RPMI7951 (cell line): ENCODE measurements around a stretch of chr12.

- RAMPAGE, long total RNA, result no peak
These were observed 20.3 kb upstream of the ATP5MC2 start for GRCh38 chr12:53696083-53696739.

DNA sequence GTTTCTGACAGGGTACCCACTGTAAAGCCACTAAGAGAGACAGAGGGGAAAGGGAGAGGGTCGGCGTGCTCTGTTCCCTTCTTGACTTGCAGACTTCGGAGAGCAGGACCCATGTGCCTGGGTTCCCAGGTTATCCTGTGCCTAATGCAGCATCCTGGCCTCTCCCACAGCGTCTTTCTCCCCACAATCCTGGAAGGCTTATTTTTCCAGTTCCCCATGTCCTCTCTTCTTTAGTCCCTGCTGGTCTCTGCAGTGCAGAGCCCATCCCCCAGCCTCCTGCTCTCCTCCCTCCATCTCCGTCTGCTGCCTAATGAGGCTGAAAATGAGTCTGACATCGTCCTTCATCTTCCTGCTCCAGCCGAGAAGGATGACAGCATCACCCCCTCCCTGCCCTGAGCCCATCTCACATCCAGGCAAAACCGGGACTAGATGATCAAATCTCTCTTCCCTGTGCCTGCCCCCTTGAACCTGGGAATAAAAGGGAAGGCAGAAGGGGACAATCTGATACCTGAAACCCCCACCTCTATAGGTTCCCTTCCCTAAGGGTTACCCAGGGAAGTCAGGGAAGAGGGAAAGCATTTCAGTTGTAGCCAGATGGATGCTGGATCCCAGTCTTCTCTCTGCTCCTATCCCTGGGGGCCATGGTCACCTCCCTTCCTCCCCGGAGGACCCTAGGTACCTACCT, 15.0 kb downstream of the CALCOCO1 start:
- RAMPAGE, long total RNA, result no peak

DNA sequence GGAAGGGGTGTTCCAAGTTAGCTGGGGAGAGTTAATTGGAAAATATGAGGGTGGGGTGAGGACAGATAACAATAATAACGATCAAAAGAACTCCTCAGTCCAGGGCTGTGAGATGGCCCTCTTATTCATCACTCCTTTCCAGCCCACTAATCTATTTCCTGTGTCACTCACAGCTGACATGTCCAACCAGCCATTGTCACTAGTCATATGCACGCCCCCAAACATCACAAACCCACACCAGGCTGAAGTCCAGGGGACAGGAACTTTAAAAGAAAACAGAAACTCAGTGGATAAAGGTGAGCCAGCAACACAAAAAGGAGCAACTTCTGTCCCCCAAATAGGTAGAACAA, 923 bp downstream of the CALCOCO1 start:
- RAMPAGE, long total RNA, result no peak

GRCh38 chr12:53981625-53982110, 3.3 kb upstream of the HOXC10 start:
- RAMPAGE, long total RNA, result no peak

DNA sequence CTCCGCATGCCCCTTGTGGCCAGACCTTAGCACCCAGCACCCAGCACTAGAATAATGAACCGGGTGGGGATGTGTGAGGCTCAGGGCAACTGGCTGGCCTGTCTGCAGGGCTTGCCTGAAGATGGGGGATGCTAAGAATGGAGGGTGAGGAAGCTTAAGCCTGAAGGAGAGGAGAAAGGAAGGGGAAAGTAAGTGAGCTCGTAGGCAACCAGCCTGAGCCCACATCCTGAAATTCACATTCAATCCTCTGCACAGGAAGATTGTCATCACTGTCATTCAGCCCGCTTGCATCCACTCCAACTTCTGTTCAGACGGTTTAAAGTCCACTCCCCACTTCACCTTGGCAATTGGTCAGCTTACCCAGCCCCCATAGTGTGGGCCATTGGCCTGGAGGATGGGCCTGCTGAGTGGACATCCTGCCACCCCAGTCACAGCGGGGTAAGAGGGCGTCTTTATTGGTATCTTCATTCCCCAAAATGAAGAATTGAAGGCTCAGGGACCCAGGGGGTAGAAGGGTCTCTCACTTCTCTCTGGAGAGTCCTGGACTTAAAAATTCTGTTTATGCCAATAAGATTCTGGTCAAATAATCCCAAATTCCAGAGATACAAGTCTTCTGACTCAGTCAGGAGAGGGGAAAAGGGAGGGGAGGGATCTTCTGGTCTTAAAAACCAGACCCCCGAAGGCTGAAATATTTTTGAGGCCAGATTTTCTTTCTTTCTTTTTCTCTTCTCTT, 4.6 kb downstream of the HOXC8 start:
- RAMPAGE, long total RNA, result no peak

GRCh38 chr12:54014388-54015116, 5.8 kb downstream of the HOXC8 start:
- RAMPAGE, long total RNA, result no peak

DNA sequence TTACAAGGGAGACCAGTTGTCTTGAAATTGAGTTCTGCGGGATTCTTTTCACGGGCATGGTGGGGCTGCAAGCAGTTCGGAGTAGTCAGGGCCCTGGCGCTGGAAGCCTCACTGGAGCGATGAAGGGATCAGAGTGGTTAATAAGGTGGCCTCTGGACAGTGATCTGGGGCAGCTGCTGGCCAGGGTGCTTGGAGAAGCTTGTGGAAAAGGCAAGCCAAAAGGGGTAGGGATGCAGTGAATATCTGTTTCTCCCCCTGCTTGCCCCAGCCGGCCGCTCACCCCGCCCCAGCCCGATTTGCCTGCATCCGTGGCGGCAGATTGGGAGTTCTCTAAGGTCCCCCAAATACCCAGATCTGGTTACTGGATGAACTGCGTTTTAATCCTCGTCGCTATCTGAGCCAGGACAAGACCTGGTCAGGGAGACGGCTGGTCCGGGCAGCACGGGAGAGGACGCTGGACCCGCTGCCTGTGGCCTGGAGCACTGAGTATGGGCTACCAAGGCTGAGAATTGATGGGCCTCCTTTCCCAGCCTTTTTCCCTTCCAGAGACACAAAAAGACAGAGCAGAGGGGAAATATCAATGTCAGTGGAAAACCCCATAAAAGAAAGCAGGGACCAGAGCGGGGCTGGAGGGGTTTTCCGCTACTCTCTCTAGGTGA, 7.2 kb upstream of the HOXC6 start:
- RAMPAGE, long total RNA, result no peak

- RAMPAGE, long total RNA, result no peak
These were observed 5.5 kb upstream of the HOXC6 start for GRCh38 chr12:54022633-54023289.

- RAMPAGE, long total RNA, result no peak
These were observed 1.5 kb upstream of the HOXC4 start for GRCh38 chr12:54051970-54052634.

GRCh38 chr12:54077790-54078519, 24.3 kb downstream of the HOXC4 start:
- RAMPAGE, long total RNA, result no peak

- RAMPAGE, long total RNA, result no peak
These were observed 26.8 kb downstream of the HOXC4 start for GRCh38 chr12:54080362-54080815.

DNA sequence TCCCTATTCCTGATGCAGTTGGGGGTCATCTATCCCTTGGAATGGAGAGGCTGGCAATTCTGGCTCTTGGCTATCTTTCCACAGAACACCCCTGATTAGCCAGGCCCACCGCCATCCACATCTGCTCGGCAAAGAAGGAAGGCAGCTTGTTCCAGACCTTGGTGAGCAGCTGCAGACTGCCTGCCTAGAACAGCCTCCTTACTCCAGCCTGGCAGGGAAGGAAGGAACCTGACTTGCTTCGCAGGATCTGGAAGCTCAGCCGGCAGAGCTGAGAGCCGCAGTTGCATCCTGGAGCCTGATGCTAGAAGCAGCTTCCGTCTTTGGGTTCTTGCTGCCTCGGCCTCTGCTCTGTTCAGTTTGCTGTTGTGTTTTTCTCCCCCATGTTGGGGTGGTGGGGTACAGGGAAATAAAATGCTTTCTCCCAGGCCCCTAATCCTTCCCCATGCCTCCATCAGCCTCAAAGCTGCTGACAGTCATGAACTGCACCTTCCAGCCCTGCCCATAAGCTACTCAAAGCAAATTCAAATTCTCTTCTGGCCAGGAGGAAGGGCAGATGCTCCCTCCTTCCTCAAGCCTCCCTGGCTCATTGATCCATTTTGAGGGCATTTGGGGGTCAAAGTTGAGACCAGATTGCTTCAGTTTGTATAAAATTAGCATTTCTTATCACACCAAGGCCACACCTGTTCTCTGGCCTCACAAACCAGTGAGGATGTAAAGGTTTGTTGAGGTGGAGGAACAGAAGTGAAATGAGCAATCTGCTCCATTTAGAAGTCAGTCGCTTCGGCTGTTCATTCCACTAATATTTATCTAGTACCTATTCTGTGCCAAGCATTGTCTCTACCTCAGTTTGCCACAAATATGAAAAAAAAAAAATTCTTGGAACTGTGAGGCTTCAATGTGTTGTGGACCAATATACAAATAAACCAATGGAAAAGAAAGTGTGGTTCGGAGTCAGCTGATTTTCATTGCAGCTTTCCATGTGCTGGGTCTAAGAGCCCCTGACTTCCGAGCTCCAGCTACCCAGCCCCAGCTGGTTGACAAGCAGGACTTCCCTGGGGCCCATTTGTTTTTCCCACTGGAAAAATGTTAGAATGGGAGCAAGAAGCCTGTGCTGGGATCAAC, 56.5 kb downstream of the SMUG1 start:
- RAMPAGE, long total RNA, result no peak

GRCh38 chr12:54140745-54141473, 47.9 kb downstream of the SMUG1 start:
- RAMPAGE, long total RNA, result no peak

GRCh38 chr12:54298972-54299564, 1.7 kb downstream of the NFE2 start:
- RAMPAGE, long total RNA, result no peak

DNA sequence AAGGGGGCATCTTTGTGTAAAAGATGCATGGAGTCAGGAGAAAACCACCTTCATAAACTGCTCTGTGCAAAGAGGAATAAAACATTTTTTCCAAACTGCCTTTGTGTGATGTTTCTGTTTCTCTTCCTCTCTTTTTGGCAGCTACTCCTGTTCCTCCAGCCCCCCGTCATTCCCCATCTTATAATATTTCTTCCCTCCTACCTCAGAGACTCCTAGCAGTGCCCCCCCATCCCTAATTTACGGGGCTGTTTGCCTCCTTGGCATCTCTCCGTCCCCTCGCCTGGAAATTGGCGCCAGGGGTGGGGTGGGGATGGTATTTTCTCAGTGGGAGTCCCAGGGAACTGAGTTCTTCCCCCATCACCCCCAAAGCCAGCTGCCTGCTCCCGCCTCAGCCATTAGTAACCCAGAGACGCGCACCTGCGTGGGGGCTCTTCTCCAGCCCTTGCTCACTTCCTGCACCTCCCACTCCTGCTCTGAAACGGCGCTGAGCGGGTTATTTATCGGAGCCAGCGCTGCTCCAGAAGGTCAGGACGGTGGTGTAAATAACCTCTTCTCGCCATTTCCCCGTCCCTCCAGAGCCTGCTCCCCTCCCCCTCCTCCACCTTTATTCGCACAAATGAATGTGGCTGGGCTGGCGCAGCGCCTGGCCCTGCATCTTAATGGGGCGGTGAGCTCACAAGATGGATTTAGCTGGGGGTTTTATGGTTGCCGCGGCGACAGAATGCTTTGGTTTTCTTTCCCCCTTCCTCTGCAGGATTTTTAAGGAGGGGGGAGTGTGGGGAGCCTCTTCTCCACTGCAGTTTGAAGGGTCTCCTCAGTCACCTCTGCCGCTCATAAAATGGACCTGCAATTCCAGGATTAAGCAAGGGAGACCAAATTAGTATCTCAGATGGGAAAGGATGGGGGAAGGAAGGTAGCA, 12.3 kb downstream of the GPR84 start:
- RAMPAGE, long total RNA, result no peak

GRCh38 chr12:54356282-54356871, 7.9 kb downstream of the GPR84 start:
- RAMPAGE, long total RNA, result no peak

GRCh38 chr12:54357962-54358671, 6.2 kb downstream of the GPR84 start:
- RAMPAGE, long total RNA, result no peak

DNA sequence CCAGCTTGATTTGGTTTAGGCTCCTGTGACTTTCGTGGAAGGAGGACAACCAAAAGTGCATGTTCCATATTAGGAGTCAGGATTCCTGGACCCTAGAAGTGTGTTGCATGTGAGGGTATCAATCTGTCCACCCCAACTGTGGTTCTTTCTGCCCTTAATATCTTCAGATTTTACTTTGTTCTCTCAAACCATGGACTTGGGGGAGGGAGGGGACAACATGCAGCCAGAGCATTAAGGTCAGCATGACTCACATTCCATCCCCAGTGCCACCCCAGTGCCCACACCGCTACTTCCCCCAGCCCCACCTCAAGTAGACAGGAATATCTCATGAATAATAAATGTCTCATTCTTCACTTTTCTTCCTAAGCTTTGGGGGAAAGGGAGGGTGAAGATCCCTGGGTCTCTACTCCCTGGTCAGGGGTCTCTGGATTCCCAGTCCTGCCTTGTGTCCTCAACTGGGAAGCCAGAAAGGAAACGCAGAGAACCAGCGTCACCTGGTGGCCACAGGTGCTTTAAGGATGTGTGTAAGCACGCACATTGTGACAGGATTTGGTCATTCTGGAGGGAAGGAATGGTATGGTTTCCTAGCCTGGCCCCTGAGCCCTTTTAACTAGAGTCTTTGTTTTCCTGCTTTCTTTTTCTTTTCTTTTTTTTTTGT, 3.6 kb downstream of the GPR84 start:
- RAMPAGE, long total RNA, result no peak

GRCh38 chr12:54379008-54379485, 5.5 kb downstream of the ZNF385A start:
- RAMPAGE, long total RNA, result no peak

DNA sequence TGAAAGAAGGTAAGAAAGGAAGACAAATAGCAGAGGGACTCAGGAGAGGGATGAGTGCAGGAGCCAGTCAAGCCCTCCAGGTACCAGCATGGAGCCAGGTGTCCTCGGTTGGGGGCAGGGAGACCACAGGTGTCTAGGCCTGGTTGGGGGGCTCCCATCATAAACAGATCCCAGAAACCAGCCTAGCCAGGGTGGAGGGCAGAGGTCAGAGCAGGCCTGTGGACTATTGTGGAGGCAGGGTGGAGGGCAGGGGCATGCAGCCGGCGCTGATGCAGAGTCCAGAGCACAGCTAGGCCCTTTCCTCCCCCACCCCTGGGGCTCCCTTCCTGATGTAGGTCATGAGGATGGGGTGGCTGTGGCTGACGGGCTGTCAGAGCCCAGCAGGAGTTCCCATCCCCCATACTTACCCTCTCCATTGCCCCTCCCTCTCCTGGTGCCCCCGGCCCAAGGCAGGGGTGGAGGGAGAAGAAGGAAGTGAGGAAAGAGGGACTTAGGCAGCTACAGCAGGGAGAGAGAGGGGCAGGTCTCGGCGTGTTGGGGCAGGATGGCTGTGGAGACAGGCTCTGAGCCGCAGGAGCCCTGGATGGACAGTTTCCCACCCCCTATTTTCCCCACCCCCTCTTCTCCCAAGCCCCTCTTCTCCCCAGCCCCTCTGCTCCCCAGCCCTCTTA, 5.6 kb upstream of the ZNF385A start:
- RAMPAGE, long total RNA, result no peak